Caco-2 (cell line): ENCODE measurements around the gene C17orf107.

GRCh38 chr17:4342066-4342538 lies 24.4 kb downstream of the UBE2G1 start:
- PRO-cap: no peak
- RRBS: no CpG with 5 or more reads among the region's 4 CpGs

- PRO-cap: bidirectional peak, plus-strand start at chr17:4365419, minus-strand start at chr17:4365275
- RRBS: 2% methylated on average over 3 of the region's 18 CpGs
Measured at GRCh38 chr17:4364919-4365474, 1.5 kb downstream of the UBE2G1 start.

GRCh38 chr17:4413116-4413758 lies 20.5 kb upstream of the SPNS3 start:
- PRO-cap: no peak
- RRBS: no CpG with 5 or more reads among the region's 18 CpGs

GRCh38 chr17:4474028-4474603 lies 24.6 kb upstream of the SPNS2 start:
- PRO-cap: no peak
- RRBS: no CpG with 5 or more reads among the region's 17 CpGs

GRCh38 chr17:4519561-4520045 lies 20.9 kb downstream of the SPNS2 start:
- PRO-cap: no peak
- RRBS: no CpG with 5 or more reads among the region's 8 CpGs

GRCh38 chr17:4535866-4536534 lies 19.2 kb downstream of the MYBBP1A start:
- PRO-cap: no peak
- RRBS: 100% methylated on average over 1 of the region's 36 CpGs

- PRO-cap: no peak
- RRBS: 98% methylated on average over 6 of the region's 29 CpGs
Measured at GRCh38 chr17:4540176-4541062, 14.8 kb downstream of the MYBBP1A start.

DNA sequence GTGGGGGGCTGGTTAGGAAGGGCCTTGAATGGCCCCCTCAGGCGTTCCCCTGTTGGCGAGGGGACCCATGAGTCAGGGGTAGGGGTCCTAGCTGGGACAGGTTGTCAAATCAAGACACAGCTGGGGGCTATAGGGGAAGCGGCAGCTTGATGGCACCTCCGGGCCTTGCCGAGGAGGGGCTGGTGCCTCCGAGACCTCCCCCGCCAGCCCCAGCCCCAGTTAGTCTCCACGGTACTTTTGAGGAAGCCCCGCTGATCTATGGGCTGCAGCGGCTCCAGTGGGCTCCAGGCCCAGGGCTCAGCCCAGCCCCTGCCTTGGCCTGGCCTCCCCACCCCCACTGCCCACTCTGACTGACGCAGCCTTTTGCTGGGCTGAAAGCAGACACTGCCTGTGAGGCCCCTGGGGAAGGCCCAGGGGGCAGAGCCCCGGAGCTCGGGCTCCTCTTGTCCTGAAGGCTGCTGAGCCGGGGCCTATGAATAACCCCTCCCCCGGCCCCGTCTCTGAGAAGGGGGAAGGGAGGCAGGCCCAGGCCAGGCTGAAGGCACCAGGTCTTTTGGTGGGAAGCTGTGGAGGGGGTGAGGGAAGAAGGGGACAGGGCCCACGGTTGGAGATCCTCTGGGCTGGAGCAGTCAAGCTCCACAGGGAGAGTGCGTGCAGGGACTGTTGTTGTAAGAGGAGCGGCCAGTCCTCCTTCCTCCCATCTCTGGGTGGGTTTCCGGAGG lies 7.6 kb upstream of the SMTNL2 start:
- PRO-cap: no peak
- RRBS: 80% methylated on average over 1 of the region's 20 CpGs

GRCh38 chr17:4704520-4704718 lies 482 bp upstream of the PELP1 start:
- PRO-cap: no peak
- RRBS: no CpG with 5 or more reads among the region's 13 CpGs

GRCh38 chr17:4736159-4736966 lies 3.3 kb upstream of the ZMYND15 start:
- PRO-cap: no peak
- RRBS: no CpG with 5 or more reads among the region's 9 CpGs

DNA sequence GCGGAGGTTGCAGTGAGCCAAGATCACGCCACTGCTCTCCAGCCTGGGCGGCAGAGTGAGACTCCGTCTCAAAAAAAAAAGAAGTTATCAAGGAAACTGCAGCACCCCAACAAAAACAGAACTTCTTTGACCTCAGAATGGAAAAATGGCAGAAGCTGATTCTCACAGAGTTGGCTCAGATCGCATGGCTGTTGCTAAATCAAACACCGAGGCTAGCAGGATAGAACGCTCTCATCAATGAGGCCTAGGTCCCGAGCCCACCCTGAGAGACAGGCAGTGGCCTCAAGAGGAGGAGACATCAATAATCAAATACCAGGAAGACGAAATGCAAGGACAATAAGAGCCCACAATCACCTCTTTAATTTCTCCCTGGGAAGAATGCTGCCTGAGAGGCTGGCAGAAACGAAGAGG lies 1.0 kb upstream of the TM4SF5 start:
- PRO-cap: no peak
- RRBS: no CpG with 5 or more reads among the region's 10 CpGs

GRCh38 chr17:4833970-4834712 lies 1.0 kb downstream of the MINK1 start:
- PRO-cap: no peak
- RRBS: no CpG with 5 or more reads among the region's 15 CpGs

DNA sequence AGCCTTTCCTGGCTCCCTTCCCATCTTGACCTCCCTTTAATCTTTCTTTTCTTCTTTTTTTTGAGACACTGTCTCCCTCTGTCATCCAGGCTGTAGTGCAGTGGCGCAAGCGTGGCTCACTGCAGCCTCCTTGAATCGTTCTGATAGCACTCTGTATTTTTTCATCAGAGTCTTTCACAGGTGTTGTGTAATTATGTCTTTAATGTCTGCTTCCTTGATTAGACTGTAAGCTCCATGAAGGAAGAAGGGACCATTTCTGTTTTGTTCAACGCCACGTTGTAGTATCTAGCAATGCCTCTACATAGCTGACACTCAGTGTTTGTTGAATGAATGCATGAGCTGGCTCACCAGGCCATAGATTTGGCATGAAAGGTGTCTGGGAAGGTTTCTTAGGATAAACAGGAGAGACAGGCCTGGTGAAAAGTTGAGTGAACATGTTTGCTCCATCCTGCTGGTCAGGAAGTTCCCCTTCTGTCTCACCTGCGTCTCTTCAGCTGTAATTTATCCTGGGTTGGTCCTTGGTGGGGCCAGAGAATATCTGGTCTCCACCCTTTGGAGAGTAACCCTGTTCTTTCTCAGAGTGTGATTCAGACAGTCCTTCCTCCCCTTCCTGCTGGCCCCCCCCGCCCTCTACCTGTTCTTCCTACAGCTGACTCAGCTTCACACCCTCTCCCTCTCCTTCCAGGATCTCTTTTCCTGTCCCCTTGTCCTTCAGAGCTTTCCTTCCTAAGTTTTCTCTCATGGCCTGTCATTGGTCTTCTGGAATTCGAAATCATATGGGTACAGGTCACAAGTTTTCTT lies 17.0 kb downstream of the MINK1 start:
- PRO-cap: no peak
- RRBS: no CpG with 5 or more reads among the region's 8 CpGs

GRCh38 chr17:4899029-4900143 lies at the start of gene C17orf107:
C17orf107 (plus strand) TSS chr17:4899536.
- PRO-cap: no peak
- RRBS: 99% methylated on average over 13 of the region's 85 CpGs

DNA sequence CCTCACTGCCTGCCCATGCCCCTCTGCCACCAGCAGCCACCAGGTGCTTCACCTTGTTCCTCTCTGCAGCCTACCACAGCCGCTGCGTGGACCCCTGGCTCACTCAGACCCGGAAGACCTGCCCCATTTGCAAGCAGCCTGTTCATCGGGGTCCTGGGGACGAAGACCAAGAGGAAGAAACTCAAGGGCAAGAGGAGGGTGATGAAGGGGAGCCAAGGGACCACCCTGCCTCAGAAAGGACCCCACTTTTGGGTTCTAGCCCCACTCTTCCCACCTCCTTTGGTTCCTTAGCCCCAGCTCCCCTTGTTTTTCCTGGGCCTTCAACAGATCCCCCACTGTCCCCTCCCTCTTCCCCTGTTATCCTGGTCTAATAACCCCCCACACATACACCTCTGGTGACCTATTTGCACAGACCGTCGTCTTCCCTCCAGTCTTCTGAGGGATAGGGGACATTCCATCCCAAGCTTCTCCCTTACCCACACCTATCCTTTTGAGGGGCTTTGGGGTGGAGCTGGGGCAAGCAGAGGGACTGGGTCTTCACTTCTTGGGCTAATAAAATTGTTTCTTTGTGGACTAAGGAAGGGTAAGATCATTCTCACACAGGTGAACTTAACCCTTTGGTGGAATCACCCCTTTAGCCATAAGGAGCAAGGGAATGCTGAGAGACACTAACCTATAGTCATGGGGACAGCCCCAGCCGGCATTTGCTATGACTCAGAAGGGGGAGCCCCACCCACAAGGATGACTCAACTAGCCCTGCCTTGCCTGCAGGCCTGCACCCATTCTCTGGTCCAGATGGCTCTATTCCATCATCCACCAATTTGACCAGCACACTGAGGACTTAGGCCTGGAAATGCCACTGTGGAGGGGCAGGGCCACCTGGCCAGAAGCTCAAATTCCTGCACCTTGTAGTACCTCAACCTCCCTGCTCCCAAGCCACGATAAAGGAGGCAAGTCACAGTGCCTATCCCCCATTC lies 3.4 kb downstream of the PFN1 start:
- PRO-cap: no peak
- RRBS: no CpG with 5 or more reads among the region's 9 CpGs

DNA sequence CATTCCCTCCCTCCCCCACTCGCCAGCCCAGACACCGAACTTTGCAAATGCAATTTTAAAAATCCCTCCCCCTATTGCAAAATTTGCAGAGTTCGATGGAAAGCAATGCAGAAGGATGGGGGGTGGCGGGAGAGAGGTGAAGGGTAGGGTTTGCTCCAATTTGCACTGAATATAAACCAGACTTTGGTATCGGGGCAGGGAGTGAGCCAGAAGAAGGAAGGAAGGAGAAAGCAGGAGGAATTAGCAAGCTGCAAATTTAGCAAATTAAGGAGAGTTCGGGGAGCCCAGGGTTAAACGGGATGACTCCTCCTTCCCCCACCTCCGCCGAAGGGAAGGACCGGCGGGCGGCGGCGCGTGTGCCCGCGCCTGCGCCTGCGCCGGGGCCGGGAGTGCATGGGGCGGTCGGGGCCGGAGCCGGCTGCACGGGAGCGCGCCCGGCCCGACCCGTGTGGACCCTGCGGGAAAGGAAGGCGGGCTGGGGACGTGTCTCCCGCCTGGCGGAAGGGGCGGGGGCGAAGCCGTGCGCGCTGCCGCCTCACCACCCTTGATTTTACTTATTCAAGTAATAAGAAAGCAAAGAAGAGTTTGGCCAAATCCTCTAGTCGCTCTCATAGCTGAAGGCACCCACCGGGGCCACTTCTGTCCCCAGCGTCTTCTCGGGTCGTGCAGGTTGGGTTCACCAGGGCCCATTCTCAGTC lies 444 bp upstream of the PFN1 start:
- PRO-cap: bidirectional peak, plus-strand start at position 86 of the sequence, minus-strand start outside the sequence; bidirectional peak, plus-strand start at position 394 of the sequence, minus-strand start at position 332 of the sequence; bidirectional peak, plus-strand start at position 449 of the sequence, minus-strand start at position 457 of the sequence
- RRBS: 3% methylated on average over 11 of the region's 47 CpGs

DNA sequence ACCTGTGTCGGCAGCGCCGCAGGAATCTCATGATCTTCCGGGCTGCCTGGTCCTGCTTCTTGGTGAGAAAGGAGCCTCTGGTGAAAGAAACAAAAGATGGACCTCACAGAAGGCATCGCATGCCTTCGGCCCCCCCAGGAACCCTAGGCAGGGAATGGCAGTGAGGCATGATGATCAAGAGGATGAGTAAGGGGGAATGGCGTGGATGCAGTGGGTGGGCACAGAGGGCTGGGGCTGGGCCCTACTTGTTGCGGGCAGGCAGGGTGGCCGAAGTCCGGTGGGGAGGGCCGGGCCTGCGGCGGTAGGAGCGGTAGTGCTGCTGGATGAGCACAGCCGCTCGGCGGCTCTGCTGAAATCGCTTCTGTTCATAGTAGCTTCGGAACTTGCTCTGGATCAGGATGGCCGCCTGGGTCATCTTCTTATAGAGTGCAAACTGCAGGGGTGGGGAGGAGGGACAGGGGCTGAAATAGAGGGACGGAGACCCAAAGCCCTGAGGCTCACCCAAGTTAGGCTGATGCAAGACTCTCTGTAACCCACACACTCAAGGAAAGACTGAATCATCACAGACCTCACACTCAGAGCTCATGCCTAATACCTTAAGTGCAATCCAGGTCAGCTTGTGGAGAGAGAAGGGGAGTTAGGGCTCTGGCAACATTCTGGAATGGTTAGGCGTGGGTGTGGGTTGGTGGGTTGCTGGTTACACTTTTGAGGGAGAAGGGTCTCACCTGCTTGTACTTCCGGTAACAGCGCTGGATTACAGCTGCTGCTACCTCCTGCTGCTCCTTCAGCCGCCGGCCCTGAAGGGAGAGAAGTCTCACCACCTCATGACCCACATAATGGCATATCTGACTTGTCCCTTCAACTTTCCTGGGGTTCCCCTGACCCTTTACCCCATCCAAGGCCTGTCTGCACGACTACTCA lies 1.5 kb upstream of the SPAG7 start:
- PRO-cap: bidirectional peak, plus-strand start at position 654 of the sequence, minus-strand start at position 394 of the sequence
- RRBS: 82% methylated on average over 4 of the region's 27 CpGs

- PRO-cap: no peak
- RRBS: no CpG with 5 or more reads among the region's 9 CpGs
Measured at GRCh38 chr17:4973811-4974588, 6.4 kb upstream of the SPAG7 start.

DNA sequence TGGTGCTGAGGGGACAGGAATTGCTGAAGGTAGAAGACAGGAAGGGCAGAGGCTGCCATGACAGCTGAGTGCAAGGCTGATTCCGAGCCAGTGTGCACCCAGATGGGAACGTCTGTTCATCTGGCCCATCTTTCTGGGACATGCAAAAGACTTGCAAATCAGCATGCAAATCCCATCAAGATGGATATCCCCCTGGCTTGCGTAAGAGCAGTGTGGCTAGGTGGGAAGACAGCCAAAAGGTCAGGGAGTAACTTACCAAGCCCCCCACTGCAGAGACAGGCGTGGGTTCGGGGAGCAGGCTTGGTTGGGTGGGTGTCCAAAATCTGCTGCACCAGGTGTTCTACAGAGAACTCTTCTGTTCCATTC lies 6.5 kb downstream of the CAMTA2 start:
- PRO-cap: no peak
- RRBS: no CpG with 5 or more reads among the region's 5 CpGs

DNA sequence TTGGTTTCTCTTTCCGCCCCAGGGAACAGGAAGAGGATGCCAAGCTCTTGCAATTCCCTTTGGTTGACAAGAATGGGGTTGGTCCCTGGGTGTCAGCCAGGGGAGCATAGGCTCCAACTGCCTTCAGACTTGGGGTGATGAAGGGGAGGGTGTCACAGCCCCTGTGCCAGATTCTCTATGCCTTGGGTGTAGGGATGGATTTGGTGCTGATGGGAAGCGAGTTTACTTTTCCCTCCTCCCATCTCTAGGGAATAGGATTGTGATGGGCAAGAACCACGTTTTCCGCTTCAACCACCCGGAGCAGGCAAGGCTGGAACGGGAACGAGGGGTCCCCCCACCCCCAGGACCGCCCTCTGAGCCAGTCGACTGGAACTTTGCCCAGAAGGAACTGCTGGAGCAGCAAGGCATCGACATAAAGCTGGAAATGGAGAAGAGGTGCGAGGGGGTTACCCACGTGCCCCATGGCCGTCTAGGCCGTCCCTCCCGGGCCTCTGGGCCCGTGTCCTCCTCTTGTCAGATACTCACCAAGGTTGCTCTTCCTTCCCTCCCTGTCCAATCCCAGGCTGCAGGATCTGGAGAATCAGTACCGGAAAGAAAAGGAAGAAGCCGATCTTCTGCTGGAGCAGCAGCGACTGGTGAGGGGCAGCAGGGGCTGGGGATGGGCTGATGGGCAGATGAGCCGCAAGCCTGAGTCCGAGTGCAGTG lies 14.8 kb downstream of the SLC52A1 start:
- PRO-cap: no peak
- RRBS: 100% methylated on average over 3 of the region's 21 CpGs